Skin of body (tissue), 2 donors: ENCODE data around the gene SNAP23.

- RAMPAGE, long total RNA = no peak
These were observed 405 bp downstream of the EHD4 start for GRCh38 chr15:41971916-41972387.

DNA sequence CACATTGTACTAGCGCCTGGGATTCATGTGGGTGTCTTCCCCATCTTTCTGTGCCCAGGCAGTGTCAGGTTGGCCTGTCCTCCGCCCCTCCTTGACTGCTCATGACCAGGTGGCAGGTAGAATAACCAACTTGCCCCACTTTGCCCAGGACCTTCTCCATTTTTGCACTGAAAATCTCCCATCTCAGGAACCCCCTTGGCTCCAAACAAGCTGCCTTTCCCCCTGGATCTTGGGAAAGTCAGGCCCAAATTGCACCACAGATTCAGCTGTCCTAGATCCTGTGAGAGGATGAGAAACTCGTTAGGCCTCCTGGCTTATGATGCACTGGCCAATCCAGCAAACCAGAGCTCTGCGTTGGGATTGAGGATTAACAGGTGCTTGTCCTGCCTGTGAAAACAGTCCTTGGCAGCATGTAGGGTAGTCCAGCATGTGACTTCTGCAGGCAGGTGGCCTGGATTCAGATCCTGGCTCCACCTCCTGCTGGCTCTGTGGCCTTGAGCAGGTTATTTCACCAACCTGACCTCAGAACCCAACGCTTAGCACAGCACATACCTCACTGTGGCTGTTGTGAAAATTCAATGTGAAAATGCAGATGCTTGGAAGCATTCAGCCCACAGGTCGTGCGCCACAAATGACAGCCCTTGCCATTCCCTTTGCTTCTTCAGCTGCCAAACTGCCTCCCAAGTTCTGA is 33.7 kb downstream of the PLA2G4D start:
- RAMPAGE, long total RNA = no peak

DNA sequence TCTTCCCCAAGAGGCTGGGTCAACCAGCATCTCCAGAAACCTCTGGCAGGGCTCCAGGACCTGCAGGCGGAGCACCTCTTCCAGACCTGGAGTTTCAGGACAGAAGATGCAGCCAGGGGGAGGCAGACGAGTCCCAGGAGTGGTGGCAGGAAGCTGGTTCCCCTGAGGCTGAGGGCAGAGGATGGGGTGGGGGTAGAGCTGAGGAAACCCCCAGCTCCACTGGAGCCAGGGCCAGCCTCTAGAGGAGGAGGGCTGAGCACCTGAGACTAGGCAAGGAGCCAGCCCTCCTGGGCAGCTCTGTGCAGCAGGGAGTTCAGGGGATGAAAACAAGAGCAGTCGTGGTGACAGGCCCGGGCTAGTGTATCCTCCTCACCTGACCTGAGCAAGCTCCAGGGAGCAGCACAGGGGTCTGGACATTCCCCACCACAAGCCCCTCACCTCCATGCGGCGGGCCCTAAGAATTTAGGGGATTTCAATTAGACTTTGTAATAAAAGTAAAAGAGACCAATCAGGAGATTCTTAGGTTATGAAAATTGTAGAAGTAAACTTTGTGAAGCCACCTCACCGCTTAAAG is 369 bp upstream of the PLA2G4D start:
- RAMPAGE, long total RNA = no peak

- RAMPAGE, long total RNA = no peak
These were observed 27.9 kb upstream of the TMEM87A start for GRCh38 chr15:42301034-42301613.

DNA sequence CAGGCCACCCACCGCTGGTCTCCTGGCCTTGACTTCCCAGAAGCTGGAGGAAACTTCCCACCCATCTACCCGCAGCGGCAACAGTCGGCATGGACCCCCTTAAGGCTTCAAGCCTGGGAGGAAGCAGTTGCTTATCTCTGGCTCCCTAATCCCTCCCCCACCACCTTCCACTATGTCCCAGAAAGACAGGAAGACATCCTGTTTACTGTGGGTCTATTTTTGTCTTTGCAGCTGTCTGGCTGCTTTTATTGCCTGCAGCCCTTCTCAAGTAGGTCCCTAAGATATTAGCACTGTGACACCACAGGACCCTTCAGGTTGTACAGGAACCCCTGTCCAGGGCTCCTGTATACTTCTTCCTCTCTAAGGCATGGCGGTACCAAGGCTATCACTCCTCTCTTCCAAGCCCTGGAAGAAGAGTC is 27.0 kb downstream of the CAPN3 start:
- RAMPAGE, long total RNA = no peak

DNA sequence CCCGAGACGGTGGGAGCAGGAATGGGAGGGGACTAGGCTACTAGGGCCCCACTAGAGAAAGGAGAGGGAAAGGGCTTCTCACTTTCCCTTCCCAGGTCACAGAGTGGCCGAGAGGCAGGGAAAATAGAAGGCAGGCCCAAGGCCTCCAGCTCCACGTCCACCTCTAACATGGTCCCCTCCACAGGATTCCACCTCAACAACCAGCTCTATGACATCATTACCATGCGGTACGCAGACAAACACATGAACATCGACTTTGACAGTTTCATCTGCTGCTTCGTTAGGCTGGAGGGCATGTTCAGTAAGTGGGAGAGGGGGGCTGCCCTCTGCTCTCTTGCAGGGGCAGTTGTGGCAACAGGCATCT is 51.4 kb downstream of the CAPN3 start:
- RAMPAGE, long total RNA = no peak

- RAMPAGE, long total RNA = no peak
These were observed 49.2 kb downstream of the ZNF106 start for GRCh38 chr15:42441810-42442042.

- RAMPAGE, long total RNA = no peak
These were observed 565 bp upstream of the ZNF106 start for GRCh38 chr15:42491504-42491908.

GRCh38 chr15:42494941-42496159 is at the start of gene SNAP23:
Gene SNAP23 (plus strand): TSS chr15:42495634.
- RAMPAGE, long total RNA = start-site peak on the plus strand at chr15:42495624-42495686, 2,426 and 80 reads in 2 replicates

- RAMPAGE, long total RNA = no peak
These were observed 37.5 kb upstream of the CDAN1 start for GRCh38 chr15:42774540-42774743.

DNA sequence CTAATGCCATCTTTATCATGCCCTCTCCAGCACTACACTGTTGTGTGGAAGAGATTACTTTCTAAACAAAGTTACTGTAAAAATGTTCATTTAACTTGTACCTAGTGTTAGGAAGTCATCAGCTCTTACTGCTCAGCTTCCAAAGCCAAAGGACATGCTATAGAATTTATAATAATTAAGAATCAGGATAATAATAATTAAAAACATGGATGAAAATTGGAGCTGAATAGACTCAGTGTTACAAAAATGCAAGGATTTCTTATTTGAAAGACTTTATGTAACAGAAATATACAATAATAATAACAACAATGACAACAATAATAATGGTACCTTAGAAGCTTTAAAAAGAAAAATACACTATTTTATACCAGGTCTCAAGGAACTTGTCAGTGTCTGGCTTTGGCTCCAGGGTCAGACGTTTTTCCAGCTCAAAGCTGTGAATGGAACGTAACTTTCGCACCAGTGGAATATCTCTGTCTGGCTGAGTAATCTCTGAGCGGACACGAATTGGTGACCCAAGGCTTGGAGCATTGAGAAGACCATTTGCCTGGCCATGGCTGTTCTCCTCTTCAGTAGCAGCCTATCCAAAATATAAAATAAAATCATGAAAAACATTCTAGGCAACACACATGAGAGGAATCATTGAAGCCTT is 39.9 kb upstream of the CDAN1 start:
- RAMPAGE, long total RNA = no peak

GRCh38 chr15:43132903-43133284 is 492 bp upstream of the TMEM62 start:
- RAMPAGE, long total RNA = no peak

DNA sequence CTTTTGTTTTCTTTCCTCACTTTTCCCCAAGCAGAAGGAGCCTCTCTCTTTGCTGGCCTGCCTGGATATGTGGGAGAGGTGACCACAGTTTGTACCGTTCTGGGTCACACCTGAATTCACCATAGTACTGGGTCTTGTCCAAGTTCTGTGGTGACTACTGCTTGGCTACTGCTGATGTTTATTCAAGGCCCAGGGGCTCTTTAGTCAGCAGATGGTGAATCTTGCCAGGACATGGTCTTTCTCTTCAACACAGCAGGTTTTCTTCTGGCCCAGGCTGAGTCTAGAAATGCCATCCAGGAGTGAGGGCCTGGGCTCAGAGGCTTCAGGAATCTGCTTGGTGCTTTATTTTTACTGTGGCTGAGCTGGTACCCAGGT is 17.0 kb upstream of the CCNDBP1 start:
- RAMPAGE, long total RNA = no peak

- RAMPAGE, long total RNA = no peak
These were observed 12.1 kb downstream of the ZSCAN29 start for GRCh38 chr15:43358387-43359413.

- RAMPAGE, long total RNA = no peak
These were observed 5.5 kb downstream of the MAP1A start for GRCh38 chr15:43522847-43523416.

DNA sequence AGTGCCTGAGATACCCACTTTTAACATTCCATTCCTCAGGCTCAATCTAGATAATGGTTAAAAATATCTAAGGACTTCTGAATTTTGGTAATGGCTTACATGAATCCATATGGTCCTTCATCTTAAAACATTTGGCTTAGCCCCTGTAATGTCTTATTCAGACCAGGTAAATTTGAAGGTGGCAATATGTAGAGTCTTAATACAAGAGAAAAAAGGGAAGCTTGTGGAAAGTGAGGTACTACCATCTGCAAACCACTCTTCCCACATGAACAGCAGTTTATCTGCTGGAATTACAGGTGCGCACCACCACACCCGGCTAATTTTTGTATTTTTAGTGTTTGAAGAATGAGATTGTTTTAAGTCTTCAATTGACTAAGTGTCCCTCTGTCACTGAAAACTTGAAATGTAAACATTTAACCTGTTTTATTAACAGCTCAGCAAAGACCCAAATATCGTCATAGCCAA is 6.9 kb downstream of the ELL3 start:
- RAMPAGE, long total RNA = no peak

- RAMPAGE, long total RNA = no peak
These were observed 652 bp downstream of the ELL3 start for GRCh38 chr15:43775840-43776787.

DNA sequence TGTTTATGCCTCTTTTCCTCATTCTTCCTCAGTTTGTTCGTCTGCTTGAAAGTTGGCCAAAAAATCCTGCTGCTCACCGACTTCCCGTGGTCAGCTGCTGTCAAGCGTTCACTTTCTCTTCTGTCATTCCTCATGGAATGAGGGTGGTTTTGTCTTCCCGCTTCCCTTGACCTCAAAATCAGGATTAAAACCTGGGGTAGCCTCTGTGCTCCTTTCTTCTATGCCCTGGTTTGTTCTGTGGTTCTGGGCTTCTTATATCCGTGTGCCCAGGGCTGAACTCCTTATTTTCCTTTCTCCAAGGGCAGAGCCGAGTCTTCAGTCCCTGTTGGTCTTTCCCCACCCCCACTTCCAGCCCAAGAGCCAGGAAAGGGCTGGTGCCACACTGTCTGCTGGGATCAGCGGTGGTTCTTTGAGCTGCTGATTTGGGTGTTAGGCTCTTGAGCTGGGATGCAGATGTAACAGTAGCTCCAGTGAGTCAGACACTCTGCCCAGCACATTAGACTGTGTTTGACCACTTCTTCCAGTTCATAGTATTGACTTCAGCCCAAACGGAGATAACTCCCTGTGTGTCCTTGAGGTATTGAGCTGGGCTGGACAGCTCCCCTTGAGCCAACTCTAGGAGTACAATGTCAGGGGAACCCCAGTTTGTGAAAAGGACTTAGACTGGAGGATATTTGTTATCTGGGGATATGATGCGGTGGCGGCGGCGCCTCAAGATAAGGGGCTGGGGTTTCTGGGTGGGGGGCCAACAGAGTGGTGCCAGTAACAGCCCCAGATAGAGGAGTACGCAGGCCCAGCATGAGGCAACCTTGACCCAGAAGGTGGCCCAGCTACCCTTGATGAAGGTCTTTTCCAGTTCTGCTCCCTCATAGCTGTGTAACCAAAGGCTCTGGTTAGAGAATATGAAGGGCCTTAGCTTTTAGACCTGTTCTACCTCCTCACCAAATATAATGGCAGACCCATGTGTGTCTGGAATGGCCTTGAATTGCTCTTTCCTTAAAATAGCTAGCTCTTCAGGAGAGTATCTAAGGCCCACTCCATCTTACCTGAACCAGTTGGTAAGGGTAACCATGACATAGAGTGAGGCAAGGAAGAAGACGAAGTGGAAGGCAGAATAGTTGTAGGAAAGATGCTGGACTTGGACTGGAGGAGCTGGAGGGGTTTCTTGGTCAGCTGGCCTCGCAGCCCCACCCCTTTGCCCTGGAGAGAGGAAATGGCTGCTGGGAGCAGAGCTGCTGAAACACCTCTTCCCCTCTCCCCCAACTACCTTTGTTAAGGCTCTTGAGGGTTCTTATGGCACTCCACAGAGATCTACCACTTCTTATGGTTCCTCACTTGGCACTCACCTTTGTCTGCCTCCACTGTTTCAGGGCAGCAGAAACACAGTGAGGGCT is 2.7 kb downstream of the SERF2 start:
- RAMPAGE, long total RNA = no peak

DNA sequence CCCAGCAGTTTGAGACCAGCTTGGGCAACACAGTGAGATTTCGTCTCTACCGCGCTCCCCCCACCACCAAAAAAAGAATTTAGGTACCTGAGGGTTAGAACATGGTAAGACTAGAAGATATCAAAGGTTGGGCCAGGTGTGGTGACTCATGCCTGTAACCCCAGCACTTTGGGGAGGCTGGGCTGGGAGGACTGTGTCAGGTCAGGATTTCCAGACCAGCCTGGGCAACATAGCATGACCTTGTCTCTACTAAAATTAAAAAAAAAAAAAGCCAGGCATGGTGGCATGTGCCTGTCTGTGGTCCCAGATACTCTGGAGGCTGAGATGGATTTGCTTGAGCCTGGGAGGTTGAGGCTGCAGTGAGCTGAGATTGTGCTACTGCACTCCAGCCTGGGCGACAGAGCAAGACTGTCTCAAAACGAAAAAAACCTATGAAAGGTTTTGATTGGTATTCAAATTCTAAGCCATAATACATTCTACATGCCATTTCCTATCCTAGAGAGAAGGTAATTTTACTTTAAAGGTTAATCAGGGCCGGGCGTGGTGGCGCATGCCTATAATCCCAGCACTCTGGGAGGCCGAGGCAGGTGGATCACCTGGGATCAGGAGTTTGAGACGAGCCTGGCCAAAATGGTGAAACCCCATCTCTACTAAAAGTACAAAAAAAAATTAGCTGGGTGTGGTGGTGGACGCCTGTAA is 2.7 kb downstream of the HYPK start:
- RAMPAGE, long total RNA = no peak

GRCh38 chr15:43872900-43873677 is 46.3 kb downstream of the WDR76 start:
- RAMPAGE, long total RNA = no peak